Lung (tissue), 4 donors: ENCODE data around the gene SET.

GRCh38 chr9:128495672-128496101 lies 8.8 kb upstream of the GLE1 start:
- PRO-cap = no peak
- RAMPAGE, long total RNA = no peak
- RRBS = no CpG with 5 or more reads among the region's 5 CpGs

- PRO-cap = no peak
- RAMPAGE, long total RNA = no peak
- RRBS = no CpG with 5 or more reads among the region's 8 CpGs
Observed at GRCh38 chr9:128555210-128555708, 2.9 kb downstream of the SPTAN1 start.

GRCh38 chr9:128577948-128578339 lies 25.6 kb downstream of the SPTAN1 start:
- PRO-cap = no peak
- RAMPAGE, long total RNA = no peak
- RRBS = no CpG with 5 or more reads among the region's 5 CpGs

GRCh38 chr9:128617624-128618243 lies 38.9 kb downstream of the DYNC2I2 start:
- PRO-cap = no peak
- RAMPAGE, long total RNA = no peak
- RRBS = 100% methylated on average over 3 of the region's 18 CpGs

- PRO-cap = bidirectional peak, plus-strand start at chr9:128689262, minus-strand start at chr9:128689097
- RAMPAGE, long total RNA = no peak
- RRBS = 1% methylated on average over 45 of the region's 110 CpGs
Observed at GRCh38 chr9:128688181-128689337, at the start of gene SET. Gene SET, plus strand, starts transcription at chr9:128689222.

DNA sequence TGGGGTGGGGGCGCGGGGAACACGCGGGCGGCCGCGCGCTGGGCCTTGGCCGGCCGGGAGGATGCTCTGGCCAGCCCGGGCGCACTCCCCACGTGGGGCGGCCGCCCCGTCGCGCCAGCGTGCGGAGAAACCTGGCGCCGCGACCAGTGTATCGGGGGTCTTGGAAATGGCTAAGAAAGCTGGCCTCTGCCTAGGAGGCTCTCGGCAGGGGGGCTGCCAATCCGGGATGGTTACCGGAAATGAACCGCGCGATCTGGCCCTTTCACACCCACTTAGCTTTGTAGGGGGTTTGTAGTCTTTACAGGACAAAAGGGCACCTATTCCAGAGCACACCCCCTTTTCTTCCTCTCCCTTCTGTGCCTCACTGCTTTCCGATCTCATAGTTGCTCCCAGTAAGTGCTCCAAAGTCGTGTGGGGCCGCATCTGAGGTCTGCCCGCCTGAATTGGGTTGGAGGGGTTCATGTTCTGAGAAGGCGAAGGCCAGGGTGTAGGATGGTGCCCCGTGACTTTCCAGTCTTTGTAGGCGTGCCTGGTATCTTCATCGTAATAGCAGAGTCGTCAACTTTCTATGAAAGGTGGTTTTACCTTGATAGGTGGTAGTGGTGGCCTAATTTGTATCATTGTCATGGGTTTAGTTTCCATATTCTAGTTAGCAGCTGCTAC lies 1.3 kb downstream of the SET start:
- PRO-cap = no peak
- RAMPAGE, long total RNA = no peak
- RRBS = no CpG with 5 or more reads among the region's 39 CpGs

DNA sequence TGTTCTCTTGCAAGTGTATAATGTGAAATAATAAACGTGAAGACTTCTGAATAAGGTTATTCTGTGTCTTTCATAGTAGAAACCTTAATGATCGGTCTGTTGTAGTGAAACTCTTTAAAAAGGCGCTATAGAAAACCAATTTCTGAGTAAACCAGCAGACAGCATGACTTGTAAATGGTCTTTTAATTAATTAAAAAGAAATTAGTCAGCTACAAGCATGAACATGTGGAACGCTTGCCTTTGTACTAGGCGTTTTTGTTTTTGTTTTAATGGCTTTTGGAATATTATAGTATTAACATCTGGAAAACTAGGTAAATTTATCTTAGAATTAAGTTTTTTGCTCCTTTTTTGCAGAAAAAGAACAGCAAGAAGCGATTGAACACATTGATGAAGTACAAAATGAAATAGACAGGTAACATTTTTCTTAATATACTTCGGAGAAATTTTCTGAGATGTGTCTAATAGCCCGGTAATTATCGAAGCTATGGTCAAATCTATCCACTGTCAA lies 1.8 kb downstream of the SET start:
- PRO-cap = no peak
- RAMPAGE, long total RNA = no peak
- RRBS = no CpG with 5 or more reads among the region's 9 CpGs

- PRO-cap = no peak
- RAMPAGE, long total RNA = no peak
- RRBS = no CpG with 5 or more reads among the region's 4 CpGs
Observed at GRCh38 chr9:128787781-128788105, 690 bp downstream of the TBC1D13 start.

DNA sequence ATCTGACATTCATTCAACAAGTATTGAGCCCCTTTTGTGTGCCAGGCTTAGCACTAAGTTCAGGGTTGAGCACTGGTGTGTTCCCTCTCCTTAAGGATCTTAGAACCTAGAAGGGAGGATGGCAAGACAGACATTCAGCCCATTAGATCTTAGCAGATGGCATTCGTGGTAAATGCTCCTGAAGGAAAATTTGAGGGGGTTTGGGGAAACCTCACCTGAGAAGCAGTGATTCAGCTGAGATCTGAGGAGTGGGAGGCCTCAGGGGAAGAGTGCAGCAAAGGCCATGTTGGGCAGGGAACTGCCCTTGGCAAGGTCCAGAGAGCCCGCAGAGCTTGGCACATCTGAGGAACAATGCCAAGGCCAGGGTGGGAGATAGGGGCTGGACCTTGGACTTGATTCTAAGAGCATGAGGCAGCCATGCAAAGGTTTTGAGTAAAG lies 5.8 kb downstream of the TBC1D13 start:
- PRO-cap = no peak
- RAMPAGE, long total RNA = no peak
- RRBS = no CpG with 5 or more reads among the region's 2 CpGs

GRCh38 chr9:128793270-128794292 lies 6.5 kb downstream of the TBC1D13 start:
- PRO-cap = no peak
- RAMPAGE, long total RNA = no peak
- RRBS = no CpG with 5 or more reads among the region's 13 CpGs

GRCh38 chr9:128899322-128900331 lies 17.7 kb downstream of the LRRC8A start:
- PRO-cap = no peak
- RAMPAGE, long total RNA = no peak
- RRBS = no CpG with 5 or more reads among the region's 14 CpGs

- PRO-cap = no peak
- RAMPAGE, long total RNA = no peak
- RRBS = no CpG with 5 or more reads among the region's 9 CpGs
Observed at GRCh38 chr9:128910626-128910988, 10.2 kb upstream of the PHYHD1 start.

DNA sequence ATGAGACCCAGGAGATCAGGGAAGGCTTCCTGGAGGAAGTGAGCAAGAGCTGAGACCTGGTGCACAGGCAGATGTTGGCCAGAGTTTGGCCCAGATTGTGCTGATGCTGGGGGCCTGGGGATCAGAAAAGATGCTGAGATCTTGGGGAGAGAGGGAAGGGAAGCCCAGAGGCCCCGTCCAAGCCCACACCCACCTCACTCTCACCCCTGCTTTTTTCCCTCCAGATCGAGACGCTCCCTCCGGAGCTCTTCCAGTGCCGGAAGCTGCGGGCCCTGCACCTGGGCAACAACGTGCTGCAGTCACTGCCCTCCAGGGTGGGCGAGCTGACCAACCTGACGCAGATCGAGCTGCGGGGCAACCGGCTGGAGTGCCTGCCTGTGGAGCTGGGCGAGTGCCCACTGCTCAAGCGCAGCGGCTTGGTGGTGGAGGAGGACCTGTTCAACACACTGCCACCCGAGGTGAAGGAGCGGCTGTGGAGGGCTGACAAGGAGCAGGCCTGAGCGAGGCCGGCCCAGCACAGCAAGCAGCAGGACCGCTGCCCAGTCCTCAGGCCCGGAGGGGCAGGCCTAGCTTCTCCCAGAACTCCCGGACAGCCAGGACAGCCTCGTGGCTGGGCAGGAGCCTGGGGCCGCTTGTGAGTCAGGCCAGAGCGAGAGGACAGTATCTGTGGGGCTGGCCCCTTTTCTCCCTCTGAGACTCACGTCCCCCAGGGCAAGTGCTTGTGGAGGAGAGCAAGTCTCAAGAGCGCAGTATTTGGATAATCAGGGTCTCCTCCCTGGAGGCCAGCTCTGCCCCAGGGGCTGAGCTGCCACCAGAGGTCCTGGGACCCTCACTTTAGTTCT lies 4.7 kb upstream of the PHYHD1 start:
- PRO-cap = no peak
- RAMPAGE, long total RNA = no peak
- RRBS = 50% methylated on average over 8 of the region's 27 CpGs

DNA sequence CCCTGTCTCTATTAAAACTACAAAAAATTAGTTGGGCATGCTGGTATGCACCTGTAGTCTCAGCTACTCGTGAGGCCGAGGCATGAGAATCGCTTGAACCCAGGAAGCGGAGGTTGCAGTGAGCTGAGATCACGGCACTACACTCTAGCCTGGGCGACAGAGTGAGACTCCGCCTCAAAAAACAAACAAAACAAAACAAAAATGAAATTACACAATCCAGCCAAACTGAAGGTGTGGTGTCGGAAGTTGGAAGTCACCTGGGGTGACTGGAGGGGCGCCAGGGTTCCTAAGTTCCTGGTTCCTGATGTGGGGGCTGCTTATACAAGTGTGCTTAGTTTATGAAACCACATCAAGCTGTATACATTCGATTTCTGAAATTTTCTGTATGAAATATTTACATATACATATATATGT lies 3.7 kb upstream of the DOLPP1 start:
- PRO-cap = no peak
- RAMPAGE, long total RNA = no peak
- RRBS = no CpG with 5 or more reads among the region's 10 CpGs

GRCh38 chr9:129173560-129174397 lies 4.3 kb downstream of the IER5L start:
- PRO-cap = no peak
- RAMPAGE, long total RNA = no peak
- RRBS = 2% methylated on average over 12 of the region's 46 CpGs

- PRO-cap = no peak
- RAMPAGE, long total RNA = no peak
- RRBS = 4% methylated on average over 1 of the region's 22 CpGs
Observed at GRCh38 chr9:129334234-129335010, 156.4 kb upstream of the IER5L start.

DNA sequence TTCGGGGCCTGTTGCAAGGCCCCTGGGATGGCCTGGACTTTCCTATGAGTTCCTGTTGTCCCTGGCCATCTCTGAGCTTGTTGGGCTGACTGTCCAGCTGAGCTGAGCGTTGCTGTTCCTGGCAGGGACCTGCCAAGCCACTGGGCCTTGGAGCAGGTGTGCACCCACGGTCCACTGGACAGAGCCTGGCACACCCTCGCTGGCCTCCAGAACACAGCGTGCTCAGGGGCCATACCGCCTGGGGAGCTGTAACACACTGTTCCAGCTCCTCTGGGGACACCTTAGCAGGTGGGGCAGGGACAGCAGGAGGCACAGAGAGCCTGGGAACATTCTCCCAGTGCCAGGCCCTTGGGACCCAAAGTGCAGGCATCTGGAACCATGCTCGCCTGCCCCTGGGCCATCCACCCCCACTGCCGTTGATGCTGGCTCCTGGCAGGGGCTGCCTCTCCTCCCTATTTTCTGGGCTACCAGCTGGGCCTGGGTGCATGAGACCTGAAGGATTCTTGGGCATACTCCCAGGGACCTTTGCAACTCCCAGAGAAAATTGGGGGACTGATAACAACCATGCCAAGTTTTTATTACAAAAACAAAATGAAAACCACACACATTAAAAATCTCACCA lies 188.1 kb downstream of the C9orf50 start:
- PRO-cap = no peak
- RAMPAGE, long total RNA = no peak
- RRBS = no CpG with 5 or more reads among the region's 8 CpGs

- PRO-cap = bidirectional peak, plus-strand start at chr9:129487028, minus-strand start at chr9:129486825
- RAMPAGE, long total RNA = no peak
- RRBS = no CpG with 5 or more reads among the region's 11 CpGs
Observed at GRCh38 chr9:129486647-129487300, 134.1 kb downstream of the C9orf50 start.

GRCh38 chr9:129503108-129503634 lies 117.7 kb downstream of the C9orf50 start:
- PRO-cap = no peak
- RAMPAGE, long total RNA = no peak
- RRBS = no CpG with 5 or more reads among the region's 13 CpGs

GRCh38 chr9:129569611-129570191 lies 51.2 kb downstream of the C9orf50 start:
- PRO-cap = no peak
- RAMPAGE, long total RNA = no peak
- RRBS = no CpG with 5 or more reads among the region's 4 CpGs